Ascending aorta (tissue), 1 donor: ENCODE data around the genes DHRS3, AADACL3, PRAMEF12, PRAMEF27, PRAMEF33 and PRAMEF20.

DNA sequence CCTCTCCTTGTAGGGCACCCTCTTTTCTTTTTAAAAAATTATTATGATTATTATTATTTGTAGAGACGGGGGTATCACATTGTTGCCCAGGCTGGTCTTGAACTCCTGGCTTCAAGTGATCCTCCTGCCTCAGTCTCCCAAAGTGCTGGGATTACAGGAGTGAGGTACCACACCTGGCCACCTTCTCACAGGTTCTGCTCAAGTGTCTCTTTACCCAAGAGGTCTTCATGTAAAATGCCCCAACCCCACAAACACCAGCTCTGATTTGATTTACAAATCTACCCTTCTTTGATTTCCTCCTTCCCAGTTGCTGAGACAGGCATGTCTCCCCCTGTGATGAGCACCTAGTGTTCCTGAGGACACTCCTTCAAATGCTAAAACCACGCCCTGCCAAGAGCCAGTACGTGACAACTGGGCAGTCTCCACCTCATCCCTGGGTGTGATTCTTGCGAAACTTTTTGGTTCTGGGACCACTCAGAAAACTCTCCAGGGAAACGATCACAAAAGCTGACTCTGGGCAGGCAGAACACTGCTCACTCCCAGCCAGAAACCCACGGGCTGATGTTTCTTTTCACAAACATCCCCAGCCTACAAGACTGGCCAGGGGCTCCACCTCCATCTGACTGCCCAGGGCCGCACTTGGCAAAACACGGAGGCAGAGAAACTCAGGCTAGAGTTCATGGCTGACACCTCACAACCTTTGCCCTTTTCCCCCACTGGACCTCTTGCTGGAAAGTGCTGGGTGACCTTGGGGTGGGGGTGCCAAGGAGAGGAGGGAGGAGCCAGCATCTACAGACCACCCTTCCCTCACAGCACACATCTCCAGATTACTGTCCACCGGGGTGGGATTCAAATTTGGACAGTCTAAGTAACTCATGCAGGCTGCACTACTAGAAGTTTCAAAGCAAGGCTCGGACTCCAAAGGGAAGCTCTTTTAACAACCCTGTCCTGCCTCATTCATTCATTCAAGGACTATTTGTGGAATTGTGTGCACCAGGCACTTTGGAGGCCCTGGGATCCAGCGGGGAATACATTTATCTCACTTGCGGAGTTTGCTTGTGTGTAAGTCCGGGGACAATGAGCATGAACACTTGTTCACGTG lies 24.3 kb downstream of the DHRS3 start:
- PRO-cap, result bidirectional peak, plus-strand start at position 503 of the sequence, minus-strand start at position 346 of the sequence

- PRO-cap, result bidirectional peak, plus-strand start at chr1:12596030, minus-strand start at chr1:12595951; bidirectional peak, plus-strand start at chr1:12596116, minus-strand start at chr1:12596084
Observed at GRCh38 chr1:12595781-12596438, 22.1 kb downstream of the DHRS3 start.

DNA sequence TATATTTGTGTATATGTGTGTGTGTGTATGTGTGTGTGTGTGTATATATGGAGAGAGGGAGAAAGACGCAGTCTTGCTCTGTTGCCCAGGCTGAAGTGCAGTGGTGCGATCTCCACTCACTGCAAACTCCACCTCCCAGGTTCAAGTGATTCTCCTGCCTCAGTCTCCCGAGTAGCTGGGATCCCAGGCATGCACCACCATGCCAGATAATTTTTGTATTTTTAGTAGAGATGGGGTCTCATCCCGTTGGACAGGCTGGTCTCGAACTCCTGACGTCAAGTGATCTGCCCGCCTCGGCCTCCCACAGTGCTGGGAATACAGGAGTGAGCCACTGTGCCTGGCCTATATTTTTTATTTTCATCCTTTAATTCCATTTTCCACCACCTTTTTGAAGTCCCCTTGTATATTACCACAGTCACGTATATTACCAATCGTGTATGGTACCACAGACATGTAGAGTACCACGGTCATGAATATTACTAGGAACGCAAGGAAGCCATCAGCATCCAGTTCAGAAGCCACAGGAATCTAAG lies 10.1 kb downstream of the DHRS3 start:
- PRO-cap, result no peak

DNA sequence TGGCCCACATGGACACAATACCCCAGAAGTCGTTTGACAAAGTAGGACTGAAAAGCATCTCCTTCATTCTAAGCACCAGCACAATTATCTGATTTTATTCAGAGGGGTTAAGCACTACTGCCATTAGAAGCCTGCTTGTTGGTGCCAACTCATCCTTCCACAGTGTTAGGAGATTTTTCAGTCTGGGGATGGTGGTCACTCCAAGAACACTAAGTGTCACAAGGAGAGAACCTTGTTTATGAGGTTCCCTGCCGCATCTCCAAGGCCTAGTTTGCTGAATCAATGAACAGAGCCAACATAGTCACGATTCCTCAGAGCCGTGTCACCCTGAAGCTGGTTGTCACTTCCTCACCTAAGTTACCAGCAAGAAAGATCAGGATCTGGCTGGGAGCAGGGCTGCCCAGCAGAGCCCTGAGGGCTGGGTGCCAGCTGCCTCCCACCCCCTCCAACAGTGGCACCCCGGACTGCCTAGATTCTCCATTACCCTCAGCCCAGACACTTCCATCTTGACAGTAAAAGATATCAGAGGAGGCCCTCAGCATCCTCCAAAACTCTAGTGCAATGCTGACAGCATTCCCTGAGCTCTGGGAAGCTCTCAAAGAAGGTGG lies 8.9 kb downstream of the DHRS3 start:
- PRO-cap, result no peak

GRCh38 chr1:12610550-12611260 lies 7.3 kb downstream of the DHRS3 start:
- PRO-cap, result no peak

DNA sequence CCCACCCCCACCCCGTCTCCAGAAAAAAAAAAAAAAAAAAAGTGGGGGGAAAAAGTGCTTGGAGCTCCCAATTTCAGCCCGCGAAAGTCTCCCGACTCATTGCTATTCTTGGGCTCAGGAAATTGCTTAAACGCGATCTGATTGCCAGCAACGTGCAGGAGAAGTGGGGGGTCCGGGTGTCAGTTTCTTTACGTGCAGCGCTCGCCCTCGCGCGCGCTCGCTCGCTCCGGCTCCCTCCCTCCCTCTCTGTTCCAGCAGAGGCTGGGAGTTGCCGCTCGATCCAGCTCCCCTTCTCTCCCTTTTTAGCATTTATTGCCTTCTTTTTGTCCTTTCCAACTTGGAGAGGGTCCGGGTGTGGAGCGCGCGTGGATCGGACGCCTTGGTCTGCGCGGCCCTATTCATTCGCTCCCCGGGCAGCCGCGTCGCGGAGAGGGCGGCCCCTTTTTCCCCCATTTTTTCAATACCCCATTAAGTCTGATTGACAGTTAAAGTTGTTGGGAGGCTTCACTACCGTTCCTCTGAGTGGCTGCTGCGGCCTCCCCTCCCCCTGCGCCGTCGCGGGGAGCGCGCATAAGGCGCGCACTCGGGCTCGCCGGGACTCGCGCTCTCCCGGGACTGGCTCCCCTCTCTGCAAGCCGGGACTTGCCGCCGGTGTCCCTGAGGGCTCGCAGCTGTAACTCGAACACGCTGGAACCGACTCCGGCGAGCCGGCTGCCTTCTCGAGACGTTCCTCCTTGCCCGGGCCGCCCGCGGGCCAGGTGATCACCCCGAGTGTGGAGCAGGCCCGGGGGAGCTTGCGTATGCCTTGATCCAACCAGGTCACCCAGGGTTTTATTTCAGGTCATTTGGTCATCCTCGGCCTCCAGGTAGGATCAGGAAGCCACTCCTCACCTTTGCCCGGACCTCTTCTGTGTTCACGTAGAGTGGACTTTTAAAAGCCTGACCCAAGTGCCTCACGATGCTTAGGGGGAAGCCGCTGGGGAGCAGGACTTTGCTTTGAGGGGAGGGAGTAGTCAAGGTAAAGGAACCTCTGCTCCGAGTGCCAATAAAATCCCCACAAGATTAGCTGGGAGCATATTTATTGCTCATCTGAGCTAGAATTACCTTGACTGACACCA lies at the start of gene DHRS3:
DHRS3 (minus strand) TSS at position 373 of the 1,118 bp plus-strand sequence.
- PRO-cap, result bidirectional peak, plus-strand start at position 157 of the sequence, minus-strand start outside the sequence; bidirectional peak, plus-strand start at position 598 of the sequence, minus-strand start at position 462 of the sequence

GRCh38 chr1:12715849-12716511 lies at the start of gene AADACL3:
Gene AADACL3 (plus strand): TSS chr1:12716110.
- PRO-cap, result no peak

GRCh38 chr1:12773301-12773930 lies at the start of gene PRAMEF12:
Gene PRAMEF12 (plus strand): TSS chr1:12773738.
- PRO-cap, result no peak

- PRO-cap, result no peak
Observed at GRCh38 chr1:13056411-13056812, at the start of gene PRAMEF27. Gene PRAMEF27 (minus strand): TSS chr1:13056575.

GRCh38 chr1:13303303-13303733 lies at the start of gene PRAMEF33:
Gene PRAMEF33 (plus strand): TSS chr1:13303539.
- PRO-cap, result no peak

- PRO-cap, result no peak
Observed at GRCh38 chr1:13410231-13410697, at the start of gene PRAMEF20. Gene PRAMEF20 (plus strand): TSS chr1:13410450.

GRCh38 chr1:13665604-13666187 lies 34.3 kb upstream of the PRDM2 start:
- PRO-cap, result no peak

DNA sequence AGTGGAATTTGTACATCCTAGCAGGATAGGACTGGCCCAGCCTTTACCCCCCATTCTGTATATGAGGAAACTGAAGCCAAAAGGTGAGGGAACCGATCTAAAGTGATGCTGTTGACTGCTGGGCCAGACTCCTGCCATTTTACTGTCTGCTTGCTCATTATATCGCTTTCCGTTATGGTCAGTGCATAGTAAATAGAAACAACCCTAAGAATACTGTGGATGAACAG lies 31.9 kb downstream of the PRDM2 start:
- PRO-cap, result no peak

DNA sequence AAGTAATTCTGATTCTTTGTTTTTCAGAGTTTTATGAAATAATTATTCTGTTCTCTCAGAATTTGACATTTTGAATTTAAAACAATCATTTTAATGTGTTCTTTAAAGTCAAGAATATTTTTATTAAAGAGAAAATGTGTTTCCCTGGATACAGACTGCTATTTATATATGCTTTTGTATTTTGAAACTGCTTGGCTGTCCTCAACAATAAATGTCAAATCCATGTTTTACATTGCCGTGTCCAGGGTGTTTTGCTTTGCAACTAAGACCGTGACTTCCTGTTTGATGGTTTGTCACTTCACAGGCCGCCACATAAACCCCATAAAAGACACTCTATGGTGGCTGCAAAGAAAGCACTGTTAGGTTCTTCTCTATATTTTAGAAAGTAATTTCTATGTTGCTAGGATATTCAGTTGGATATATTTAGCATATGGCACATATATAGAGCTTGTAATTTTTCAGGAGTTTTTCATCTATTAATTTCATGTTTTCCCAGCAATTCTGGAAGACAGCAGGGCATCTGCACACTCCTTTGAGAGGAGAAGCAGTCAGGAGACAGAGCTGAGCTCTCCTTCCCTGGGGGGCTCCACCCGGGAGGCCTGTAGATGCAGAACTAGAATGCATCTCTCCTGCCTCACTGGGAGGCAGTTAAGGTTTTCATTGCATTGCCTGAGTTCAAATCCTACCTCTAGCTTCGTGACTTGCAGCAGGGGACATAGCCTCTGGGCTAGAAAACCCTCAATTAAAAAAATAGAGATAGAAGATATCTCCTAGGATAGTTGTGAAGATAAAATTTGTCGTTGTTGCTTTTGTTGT lies 33.1 kb downstream of the PRDM2 start:
- PRO-cap, result no peak

DNA sequence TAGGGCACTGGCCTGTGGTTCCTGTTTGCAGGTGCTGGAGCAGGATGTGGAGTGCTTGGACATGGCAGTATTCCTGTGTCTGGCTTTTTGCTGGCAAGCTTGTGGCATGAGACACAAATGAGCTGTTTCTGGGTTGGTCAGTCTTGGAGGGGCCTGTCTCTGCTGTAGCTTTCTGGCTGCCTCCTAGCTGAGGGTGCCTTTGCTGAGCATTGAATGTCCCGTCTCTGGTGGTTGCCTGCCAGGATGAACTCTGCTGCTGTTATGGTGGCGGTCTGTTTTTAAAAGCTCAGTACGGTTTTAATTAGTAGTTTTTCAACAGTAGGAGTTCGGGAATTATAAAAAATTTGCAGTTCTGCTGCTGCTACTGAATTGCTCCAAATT lies 54.8 kb downstream of the PRDM2 start:
- PRO-cap, result no peak

GRCh38 chr1:13760806-13761216 lies 60.8 kb downstream of the PRDM2 start:
- PRO-cap, result no peak

DNA sequence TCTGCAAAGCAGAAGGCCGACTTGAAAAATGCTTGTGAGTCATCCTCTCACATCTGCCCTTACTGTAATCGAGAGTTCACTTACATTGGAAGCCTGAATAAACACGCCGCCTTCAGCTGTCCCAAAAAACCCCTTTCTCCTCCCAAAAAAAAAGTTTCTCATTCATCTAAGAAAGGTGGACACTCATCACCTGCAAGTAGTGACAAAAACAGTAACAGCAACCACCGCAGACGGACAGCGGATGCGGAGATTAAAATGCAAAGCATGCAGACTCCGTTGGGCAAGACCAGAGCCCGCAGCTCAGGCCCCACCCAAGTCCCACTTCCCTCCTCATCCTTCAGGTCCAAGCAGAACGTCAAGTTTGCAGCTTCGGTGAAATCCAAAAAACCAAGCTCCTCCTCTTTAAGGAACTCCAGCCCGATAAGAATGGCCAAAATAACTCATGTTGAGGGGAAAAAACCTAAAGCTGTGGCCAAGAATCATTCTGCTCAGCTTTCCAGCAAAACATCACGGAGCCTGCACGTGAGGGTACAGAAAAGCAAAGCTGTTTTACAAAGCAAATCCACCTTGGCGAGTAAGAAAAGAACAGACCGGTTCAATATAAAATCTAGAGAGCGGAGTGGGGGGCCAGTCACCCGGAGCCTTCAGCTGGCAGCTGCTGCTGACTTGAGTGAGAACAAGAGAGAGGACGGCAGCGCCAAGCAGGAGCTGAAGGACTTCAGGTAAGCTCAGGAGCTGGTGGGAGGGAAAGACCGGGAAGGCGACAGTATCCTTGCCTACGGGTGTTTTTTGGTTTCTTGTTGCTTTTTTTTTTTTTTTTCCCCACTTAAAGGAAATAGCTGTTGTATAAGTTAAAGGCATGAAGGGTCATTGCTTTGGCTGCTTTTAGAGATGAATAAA lies 82.4 kb downstream of the PRDM2 start:
- PRO-cap, result no peak

DNA sequence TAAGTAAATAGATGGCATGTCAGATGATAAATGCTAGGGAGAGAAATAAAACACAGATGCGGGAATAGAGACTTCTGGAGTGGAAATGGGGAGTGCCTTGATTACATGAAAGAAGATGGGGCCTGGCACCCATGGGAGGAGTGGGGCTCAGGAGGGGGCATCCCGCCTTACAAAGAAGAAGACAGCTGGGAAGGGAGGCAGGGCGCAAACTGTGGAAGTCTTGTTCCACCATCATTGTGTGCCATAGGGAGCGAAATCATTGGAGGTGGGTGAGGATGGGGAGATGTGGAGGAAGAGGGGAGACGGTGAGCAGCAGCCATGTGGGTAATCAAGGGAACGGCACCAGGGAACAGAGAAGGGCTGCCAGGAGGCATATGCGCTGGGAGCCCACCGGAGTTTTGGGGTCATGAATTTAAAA lies 100.2 kb downstream of the PRDM2 start:
- PRO-cap, result no peak

- PRO-cap, result no peak
Observed at GRCh38 chr1:13910700-13910899, 210.6 kb downstream of the PRDM2 start.

GRCh38 chr1:14598024-14598567 lies 389 bp upstream of the KAZN start:
- PRO-cap, result no peak